HT1080 (cell line): Measurements from ENCODE around the genes OR51I1, OR56B2P, OR52E5 and TRIM3.

DNA sequence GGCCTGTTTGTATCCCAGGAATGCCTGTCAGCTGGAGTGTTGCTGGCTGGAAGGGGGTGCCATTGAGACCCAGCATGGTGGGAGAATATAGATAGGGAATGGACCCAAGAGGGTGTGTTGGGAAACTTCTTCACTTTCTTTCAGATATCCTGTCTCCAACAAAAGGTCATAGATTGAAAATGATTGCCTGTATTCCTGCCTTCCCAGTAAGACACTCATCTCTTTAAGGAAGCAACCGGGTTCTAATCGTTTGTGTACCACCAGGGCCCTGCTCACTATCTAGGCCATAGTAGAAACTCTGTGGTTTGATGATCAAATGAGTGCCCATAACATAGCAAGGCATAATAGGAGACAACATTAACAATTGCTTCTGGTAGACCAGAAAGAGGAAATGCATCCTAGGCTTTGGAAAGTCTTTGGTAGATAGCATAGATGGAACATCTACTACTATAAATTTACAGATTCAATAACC, at the start of gene OR51I1:
Gene OR51I1 (minus strand): TSS at position 76 of the 472 bp plus-strand sequence.
RAMPAGE:
- cytosol, long total RNA = no peak
- long total RNA = no peak
- nucleus, long total RNA = no peak

GRCh38 chr11:5679730-5680257, 5.1 kb downstream of the TRIM5 start:
RAMPAGE:
- cytosol, long total RNA = no peak
- long total RNA = no peak
- nucleus, long total RNA = no peak

DNA sequence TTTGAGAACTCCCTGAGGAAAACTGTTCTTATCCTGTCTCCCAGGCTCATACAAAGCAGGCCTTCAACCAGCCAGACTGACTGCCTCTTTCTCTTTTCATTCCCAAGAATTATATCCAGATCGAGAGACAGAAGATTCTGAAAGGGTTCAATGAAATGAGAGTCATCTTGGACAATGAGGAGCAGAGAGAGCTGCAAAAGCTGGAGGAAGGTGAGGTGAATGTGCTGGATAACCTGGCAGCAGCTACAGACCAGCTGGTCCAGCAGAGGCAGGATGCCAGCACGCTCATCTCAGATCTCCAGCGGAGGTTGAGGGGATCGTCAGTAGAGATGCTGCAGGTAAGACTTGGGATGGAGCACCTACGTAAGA, 8.6 kb downstream of the TRIM22 start:
RAMPAGE:
- cytosol, long total RNA = no peak
- long total RNA = no peak
- nucleus, long total RNA = no peak

RAMPAGE:
- cytosol, long total RNA = no peak
- long total RNA = no peak
- nucleus, long total RNA = no peak
These were observed at the start of gene OR56B2P for GRCh38 chr11:5760848-5761329. Gene OR56B2P (plus strand): TSS chr11:5761153.

GRCh38 chr11:5809165-5809641, 479 bp downstream of the OR52N2 start:
RAMPAGE:
- cytosol, long total RNA = no peak
- long total RNA = no peak
- nucleus, long total RNA = no peak

RAMPAGE:
- cytosol, long total RNA = no peak
- long total RNA = no peak
- nucleus, long total RNA = no peak
These were observed at the start of gene OR52E5 for GRCh38 chr11:5892909-5893330. Gene OR52E5 (plus strand): TSS chr11:5893208.

RAMPAGE:
- cytosol, long total RNA = no peak
- long total RNA = no peak
- nucleus, long total RNA = no peak
These were observed 2.1 kb downstream of the OR52W1 start for GRCh38 chr11:6200720-6201950.

GRCh38 chr11:6320349-6320427, 113 bp downstream of the CAVIN3 start:
RAMPAGE:
- cytosol, long total RNA = no peak
- long total RNA = no peak
- nucleus, long total RNA = no peak

DNA sequence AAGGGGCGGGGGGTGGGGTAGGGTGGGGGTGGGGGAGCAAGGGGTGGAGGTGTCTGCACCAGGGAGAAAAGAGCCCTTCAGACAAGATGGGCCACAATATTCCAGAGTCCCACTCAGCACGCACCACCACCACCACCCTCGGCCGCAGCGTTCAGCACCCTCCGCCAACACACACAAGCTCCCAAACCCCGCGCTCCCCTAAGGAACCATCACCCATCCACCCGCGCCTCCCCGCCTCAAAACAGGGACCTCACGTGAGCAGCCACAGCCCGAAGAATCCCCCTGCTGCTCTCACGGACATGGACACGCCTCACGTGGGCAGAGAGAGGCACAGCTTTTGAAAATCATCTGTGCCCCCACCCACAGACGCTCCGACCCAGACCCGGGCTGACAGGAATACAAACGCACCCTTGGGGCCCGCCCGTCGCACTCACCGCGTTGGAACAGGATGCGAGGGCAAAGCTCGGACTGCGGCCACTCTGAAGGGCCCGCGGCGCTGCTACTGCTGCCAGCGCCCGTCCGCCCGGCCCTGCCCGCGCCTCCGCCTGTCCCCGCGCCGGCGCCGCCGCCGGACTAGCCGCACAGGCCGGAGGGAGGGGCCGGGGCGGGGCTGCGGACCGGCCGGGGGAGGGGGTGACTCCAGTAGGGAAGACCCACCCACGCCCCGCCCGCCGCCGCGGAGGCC, at the start of gene TRIM3:
Gene TRIM3 (minus strand): TSS at position 585 of the 685 bp plus-strand sequence.
RAMPAGE:
- cytosol, long total RNA = no peak
- long total RNA = no peak
- nucleus, long total RNA = no peak

GRCh38 chr11:6474042-6474661, 411 bp upstream of the TRIM3 start:
RAMPAGE:
- cytosol, long total RNA = no peak
- long total RNA = no peak
- nucleus, long total RNA = no peak

RAMPAGE:
- cytosol, long total RNA = no peak
- long total RNA = no peak
- nucleus, long total RNA = no peak
These were observed 32.7 kb downstream of the RRP8 start for GRCh38 chr11:6570646-6571237.

GRCh38 chr11:6608785-6609298, 3.2 kb downstream of the TAF10 start:
RAMPAGE:
- cytosol, long total RNA = no peak
- long total RNA = no peak
- nucleus, long total RNA = no peak

DNA sequence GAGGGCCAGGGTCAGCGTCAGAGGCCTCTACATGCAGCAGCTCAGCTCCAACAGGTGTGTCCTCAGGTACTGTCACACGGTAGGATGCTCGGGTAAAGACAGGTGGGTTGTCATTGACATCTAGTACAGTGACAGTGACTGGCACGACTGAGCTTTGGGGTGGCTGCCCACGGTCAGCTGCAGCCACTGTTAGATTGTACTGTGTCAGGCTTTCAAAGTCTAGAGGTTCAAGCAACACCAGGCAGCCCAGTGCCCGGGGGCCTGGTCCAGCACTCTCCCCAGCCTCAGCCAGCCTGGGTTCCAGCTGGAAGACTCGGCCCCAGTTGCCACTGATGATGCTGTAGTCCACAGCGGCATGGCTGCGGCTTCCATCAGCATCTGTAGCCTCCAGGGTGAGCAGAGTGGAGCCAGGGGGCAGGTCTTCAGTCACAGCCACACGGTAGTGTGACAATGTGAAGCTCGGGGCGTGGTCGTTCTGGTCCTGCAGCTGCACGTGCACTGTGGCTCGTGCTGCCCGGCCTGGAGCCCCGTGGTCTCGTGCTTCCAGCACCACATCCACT, 4.6 kb upstream of the TPP1 start:
RAMPAGE:
- cytosol, long total RNA = no peak
- long total RNA = no peak
- nucleus, long total RNA = no peak

GRCh38 chr11:6716123-6717164, 33.3 kb upstream of the MRPL17 start:
RAMPAGE:
- cytosol, long total RNA = no peak
- long total RNA = no peak
- nucleus, long total RNA = no peak

DNA sequence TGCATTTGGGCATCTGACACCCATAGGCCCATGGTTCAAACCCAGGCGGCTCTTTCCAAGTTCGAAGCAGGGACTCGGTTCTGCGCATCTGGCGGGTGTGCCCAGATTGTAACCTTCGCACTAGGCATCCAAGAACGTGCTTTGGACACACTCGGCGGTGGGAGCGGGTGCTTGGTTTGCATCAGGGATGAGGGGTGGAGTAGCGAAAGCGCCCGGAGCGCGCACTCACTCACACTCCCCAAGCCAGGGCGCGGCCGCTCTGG, 292 bp upstream of the SYT9 start:
RAMPAGE:
- cytosol, long total RNA = no peak
- long total RNA = no peak
- nucleus, long total RNA = no peak

RAMPAGE:
- cytosol, long total RNA = no peak
- long total RNA = no peak
- nucleus, long total RNA = no peak
These were observed 2.5 kb upstream of the PPFIBP2 start for GRCh38 chr11:7511277-7511774.

DNA sequence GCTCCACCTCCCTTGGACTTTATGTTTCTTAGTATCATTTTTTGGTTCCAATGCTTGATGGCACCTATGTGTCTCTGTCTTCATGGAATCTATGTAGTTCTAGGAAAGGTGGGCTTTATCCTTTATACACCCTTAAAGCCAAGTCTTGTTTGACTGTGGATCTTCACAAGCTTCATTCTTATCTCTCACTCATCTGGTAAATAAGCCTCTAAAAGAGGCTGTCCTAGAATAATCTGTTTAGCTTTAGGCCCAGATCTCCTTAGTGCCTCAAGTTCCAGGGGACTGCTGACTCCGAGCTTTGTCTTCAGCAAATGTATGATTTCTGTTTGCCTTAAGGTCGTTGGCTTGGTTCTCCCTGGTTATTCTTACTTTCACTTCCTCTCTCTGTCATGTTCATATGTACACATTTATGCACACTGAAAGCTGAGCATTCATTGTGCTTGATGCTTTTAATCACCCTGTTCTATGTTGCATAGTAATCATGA, 7.0 kb downstream of the PPFIBP2 start:
RAMPAGE:
- cytosol, long total RNA = no peak
- long total RNA = no peak
- nucleus, long total RNA = no peak

RAMPAGE:
- cytosol, long total RNA = no peak
- long total RNA = no peak
- nucleus, long total RNA = no peak
These were observed 64.1 kb downstream of the PPFIBP2 start for GRCh38 chr11:7577907-7578328.

DNA sequence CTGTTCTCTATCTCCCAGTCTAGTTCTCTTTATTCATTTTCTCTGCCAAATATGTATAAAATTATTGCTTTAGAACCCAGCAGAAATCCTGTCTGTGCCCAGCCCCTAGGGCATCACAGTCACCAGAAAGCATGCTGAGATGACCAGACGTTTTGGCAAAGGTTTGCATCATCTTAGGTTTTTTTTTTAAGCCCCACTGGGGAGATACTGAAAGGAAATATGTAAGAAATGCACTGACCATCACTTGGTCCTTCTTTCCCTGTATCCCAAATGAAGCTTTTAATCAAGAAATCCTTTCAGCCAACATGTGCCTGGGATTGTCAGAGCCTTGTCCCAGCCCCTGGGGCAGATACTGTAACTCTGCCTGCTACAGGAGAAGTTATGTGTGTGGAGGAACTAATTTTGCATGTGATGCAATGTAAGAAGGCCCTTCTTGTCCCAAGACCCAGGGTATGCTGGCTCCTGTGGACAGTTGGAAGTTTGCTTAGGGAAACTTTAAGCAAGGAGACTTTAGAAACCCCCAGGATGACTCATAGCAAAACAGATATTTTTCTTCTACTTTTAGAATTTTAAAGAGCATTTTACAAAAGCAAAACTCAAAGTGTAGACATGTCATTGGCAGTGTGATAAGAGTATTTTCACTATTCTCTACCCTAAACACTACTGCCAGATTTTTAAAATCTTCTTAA, 65.6 kb downstream of the PPFIBP2 start:
RAMPAGE:
- cytosol, long total RNA = no peak
- long total RNA = no peak
- nucleus, long total RNA = no peak

DNA sequence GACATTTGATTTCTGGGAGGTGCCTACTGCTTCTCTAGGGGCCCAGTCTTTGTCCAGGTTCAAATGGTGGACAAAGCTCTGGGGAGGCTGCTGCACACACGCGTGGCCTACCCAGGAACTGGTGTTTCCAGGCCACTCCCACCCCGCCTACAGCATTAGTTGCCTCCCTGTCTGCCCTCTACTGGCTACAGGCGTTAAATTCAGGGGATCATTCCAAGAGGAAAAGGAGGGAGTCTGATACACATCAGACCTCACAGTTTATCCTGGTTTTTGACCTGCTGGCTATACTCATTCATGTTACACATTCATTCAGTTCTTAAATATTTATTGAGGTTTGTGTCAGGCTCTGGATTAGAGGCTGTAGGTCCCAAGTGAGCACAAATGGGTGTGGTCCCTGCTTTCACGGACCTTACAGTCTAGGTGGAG, 11.7 kb downstream of the TUB start:
RAMPAGE:
- cytosol, long total RNA = no peak
- long total RNA = no peak
- nucleus, long total RNA = no peak